Peritoneum (tissue), 1 donor: Measurements from ENCODE around the gene RPS24.

GRCh38 chr10:76251774-76252452 is 820.5 kb downstream of the LRMDA start:
- PRO-cap: no peak

- PRO-cap: no peak
Observed at GRCh38 chr10:76778957-76780099, 858.3 kb downstream of the KCNMA1 start.

- PRO-cap: no peak
Observed at GRCh38 chr10:77531352-77532260, 106.0 kb downstream of the KCNMA1 start.

DNA sequence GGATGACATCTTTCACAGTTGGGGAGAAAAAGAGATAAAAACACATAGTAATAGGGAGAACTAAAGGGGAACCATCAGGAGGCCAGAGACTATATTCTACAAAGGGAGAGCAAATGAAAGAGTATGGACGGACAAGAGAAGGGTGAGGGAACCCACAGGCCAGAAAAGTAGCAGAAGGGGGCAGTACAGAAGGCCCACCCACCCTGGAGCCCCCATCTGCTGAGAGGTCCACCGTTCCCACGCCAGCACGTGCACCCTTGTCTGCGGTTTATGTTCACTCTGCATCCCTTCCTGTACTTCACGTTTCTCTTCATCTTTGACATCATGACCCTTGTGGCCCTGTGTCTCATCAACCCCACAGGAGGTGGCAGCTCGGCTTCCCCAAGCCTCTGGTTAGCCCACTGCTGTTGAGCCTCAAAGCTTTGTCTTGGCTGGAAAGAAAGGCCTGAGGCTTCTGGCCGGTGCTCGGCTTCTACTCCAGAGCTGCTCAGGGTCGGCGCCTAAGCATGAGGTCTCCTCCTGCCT is 138.1 kb downstream of the DLG5 start:
- PRO-cap: no peak

DNA sequence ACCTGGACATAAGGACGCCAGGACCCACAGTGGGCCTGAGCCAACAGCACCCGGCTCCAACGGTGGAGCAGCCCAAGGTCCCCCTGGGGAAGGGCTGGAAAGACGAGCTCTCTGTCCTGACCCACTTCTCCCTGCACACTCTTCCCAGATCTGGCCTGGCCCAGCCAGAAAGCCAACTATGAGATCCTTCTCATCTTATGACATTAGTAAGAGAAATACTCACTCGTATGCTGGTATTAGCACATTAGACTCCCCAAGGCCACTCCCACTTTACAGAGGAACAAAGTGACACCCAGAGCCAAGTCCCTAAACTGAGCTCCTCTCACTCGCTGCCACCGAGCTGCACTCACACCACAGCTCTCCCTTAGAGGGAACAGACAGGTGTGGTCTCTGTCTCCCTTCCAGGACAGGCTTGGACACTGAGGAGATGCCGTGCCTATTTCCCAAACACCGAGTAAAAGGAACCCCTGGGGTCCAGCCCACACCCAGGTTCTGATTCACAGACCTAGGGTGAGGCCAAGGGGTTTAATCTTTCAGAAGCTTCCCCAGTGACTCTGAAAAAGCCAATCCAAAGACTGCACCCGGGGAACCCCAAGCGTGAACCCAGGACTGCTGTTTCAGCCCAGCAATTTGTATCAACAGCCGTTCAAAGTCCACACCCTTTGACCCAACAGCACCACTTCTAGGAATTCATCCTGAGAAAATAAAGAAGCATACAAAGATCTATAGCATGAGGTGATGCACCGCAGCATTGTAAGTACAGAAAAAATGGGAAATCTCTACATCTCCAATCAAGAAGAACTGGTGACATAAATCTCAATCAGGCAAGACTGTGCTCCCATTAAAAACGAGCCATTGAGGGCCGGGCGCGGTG is 24.6 kb downstream of the DLG5 start:
- PRO-cap: no peak

DNA sequence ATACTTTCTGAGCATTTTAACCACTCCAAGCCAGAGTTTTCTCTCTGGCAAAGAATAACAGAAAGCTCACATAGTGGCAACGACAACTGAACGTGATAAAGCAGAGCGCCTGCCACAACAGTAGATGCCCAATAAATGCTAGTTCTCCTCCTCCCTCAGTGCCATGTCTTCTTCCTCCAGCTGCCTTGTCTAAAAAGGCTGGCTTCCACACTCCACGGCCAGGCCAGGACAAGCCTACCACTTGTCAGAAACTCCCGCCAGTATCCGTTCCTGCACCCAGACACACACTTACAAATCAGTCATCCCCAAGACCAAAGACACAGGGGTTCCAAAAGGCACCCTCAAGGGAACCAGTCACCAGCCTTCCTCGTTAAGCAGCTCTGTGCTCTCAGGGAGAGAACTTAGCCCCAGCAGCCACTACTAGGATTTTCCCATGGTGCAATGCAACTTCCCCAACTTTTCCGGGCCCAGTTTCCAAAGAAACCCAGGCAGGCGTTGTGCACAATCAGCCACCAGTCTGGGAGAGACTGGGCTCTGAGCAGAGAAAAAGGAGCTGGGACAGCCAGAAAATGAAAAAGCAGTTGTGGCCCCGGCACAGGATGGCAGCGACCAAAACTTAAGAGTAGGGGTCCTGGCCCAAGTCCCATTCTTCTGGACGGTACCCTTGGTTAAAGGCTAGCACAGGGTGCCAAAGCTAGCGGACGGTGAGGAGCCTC is 1.2 kb downstream of the DLG5 start:
- PRO-cap: no peak

DNA sequence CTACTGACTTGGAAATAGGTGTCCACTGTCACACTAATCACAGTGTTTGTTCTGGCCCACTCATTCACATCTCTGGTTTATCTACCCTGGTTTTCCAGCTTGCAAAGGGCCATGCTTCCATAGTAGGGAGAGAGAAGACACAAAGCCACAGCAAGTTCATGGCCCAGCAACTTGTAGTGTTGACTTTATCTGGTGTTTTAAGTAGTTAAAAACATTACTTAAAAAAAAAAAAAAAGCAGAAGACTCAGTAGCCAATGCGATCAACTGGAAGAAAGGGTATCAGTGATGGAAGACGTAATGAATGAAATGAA is 35.1 kb downstream of the POLR3A start:
- PRO-cap: no peak

- PRO-cap: unidirectional peak, plus-strand start at chr10:78033863
Observed at GRCh38 chr10:78033419-78034554, at the start of gene RPS24. Gene RPS24 (plus strand): TSS chr10:78033863.

- PRO-cap: no peak
Observed at GRCh38 chr10:78035035-78036128, 1.7 kb downstream of the RPS24 start.

- PRO-cap: no peak
Observed at GRCh38 chr10:78036981-78038107, 3.7 kb downstream of the RPS24 start.

DNA sequence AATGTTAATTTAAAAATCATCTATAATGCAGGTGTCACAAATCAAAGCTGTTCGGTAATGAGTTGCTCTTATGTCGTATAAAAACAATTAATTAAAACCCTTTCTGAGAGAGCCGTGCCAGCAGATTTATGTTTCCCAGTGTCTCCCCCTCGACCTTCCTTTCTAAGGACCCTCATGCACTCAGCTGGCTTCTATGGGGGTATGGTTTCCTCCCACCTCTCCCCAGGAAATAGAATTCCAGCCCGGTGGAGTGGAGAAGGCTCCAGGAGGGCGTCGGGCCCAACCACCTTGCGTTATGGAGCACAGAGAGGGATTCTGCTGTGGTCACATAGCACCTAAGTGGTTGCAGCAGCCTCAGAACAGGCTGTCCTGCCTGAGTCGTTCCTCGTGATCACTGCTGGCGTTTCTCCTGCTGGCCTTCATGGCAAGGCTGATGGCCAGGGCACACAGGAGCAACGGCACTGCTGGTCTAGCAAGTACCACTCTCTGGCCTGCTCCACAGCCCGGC is 244.1 kb downstream of the RPS24 start:
- PRO-cap: no peak

DNA sequence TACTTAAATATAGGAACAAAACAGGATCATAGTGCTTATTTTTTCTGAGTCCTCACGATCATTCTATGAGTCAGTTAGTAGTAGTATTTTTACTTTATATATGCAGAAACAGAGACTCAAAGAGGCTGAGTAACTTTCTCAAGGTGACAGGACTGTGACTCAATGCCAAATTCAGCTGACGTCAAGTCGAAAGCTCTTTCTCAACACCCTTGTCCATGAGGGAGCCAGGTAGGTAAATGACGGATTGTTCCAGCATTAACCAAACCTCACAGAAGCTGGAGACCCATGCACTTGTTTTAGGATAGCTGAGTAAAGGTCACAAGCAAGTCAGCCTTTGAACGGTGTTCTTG is 413.3 kb downstream of the RPS24 start:
- PRO-cap: no peak

- PRO-cap: no peak
Observed at GRCh38 chr10:78515066-78515526, 481.4 kb downstream of the RPS24 start.

- PRO-cap: no peak
Observed at GRCh38 chr10:78963746-78964156, 105.0 kb upstream of the ZMIZ1 start.

GRCh38 chr10:79069316-79069833 is 609 bp downstream of the ZMIZ1 start:
- PRO-cap: no peak

GRCh38 chr10:79074516-79075412 is 6.0 kb downstream of the ZMIZ1 start:
- PRO-cap: no peak

DNA sequence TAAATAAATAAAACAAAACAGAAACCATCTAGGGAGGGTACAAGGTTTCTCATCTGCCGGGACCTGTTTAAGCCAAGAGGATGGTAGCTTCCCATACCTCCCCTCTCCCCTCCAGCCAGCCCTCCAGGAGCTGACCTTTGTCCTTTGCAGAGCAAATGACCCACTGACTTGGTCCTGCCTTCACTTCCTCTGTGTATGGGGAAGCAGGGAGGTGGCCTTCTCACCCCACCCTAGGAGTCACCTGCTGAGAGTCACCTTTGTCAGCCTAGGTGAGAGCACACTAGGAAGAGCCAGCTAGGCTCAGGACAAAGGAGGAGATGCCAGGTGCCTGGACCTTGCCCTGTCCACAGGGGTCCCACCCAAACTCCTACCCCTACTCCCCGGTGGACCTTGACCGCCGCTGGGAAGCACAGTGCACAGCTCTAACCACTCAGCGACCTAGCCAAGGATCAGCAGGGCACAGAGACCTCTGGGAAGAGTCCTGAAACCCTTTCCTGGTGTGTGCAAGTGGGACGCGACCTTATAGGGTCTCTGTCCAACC is 8.1 kb downstream of the ZMIZ1 start:
- PRO-cap: no peak

DNA sequence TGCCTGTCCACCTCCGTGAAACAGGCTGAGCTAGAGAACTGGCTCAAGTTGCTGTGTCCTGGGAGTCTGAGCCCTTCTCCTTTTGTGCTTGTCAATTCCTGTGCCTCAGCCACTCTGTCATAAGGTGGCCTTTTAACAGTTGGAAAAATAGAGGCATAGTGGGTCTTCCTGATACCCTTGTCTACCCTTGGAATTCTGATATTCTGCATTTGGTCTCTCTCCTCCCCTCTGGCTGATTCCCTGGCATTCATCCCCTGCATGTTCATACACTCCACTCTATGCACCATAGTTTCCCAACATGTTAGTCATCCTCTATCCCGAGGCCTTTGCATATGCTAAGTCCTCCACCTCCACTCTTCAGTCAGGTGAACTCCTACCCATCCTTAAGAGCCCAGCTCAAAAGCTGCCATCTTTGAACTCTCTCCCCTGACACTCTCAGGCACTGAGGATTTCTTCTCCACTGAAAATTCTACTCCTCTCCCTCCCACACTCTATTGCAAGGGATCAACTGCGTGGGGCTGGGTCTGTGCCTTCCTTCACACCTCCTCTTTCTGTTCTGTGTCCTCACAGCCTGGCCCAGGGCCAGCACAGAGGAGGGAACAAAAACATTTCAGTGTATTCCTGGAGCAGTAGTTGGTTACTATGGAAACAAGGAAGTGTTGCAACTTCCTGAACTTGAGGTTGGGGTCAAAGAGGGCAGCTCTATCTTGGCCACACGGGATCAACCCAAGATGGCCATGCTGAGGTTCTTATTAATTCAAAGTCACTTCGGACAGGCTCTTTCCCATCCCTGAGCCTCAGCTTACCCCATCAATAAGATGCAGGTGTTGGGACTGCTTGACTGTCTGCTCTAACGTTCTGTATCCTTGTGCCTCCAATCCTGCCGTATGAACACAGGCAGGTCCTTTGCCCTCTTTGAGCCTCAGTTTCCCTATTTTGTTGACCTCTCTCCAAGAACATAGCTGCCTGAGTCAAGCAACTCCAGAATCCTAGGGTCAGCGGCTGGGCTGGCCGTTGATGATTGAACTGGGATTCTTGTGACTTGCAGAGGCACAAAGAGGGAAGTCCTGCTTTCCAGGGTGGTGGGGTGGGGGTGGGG is 15.4 kb downstream of the ZMIZ1 start:
- PRO-cap: no peak

GRCh38 chr10:79116750-79117346 is 48.1 kb downstream of the ZMIZ1 start:
- PRO-cap: no peak

DNA sequence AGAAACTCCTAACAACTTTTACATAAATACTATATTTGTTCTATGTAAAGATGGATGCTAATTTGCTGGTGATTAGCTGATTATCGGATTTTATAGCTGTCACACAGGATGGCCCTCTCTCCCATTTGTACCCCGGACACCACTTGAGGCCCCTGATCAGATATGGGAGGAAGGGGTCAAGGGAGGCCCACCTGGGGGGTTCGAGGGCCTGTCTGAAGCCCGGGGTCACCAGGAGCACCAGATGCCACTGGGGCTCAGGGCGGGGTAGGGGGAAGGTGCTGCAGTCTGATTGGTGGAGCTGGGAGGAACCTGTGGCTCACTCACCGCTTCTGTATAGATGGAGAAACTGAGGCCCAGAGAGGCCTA is 65.2 kb downstream of the ZMIZ1 start:
- PRO-cap: no peak